Placental pericyte (primary cell): Measurements from ENCODE around the genes UBE2D2 and PURA.

- CAGE, long polyA plus RNA = no peak
Measured at GRCh38 chr5:139075419-139076148, 122.6 kb downstream of the SIL1 start.

GRCh38 chr5:139148273-139148710 lies 49.9 kb downstream of the SIL1 start:
- CAGE, long polyA plus RNA = no peak

DNA sequence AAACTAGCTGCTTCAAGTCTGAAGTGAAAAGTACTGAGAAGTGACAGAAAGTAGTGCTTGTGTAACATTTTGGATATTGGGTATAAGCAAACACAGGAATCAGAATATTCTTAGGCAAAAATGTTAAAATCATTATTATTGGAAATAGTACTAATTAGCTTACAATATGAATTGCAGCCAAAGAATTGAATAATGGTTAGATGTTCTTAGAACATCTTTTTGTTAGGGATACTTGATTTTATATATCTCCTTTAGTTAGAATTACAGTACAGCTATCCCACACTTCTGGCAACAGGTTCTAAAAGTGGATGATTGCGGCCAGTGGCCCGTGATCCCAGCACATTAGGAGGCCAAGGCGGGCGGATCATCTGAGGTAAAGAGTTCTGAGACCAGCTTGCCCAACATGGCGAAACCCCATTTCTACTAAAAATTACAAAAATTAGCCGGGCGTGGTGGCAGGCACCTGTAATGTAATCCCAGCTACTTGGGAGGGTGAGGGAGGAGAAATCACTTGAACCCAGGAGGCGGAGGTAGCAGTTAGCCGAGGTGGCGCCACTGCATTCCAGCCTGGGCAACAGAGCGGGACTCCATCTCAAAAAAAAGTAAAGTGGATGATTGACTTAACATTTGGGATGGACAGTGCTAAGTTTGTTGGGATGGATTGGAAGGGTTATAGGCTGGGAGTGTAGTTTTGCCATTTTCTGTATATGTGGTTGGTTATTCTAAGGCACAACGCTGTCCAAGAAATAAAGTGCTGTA lies 3.2 kb downstream of the MATR3 start:
- CAGE, long polyA plus RNA = no peak

DNA sequence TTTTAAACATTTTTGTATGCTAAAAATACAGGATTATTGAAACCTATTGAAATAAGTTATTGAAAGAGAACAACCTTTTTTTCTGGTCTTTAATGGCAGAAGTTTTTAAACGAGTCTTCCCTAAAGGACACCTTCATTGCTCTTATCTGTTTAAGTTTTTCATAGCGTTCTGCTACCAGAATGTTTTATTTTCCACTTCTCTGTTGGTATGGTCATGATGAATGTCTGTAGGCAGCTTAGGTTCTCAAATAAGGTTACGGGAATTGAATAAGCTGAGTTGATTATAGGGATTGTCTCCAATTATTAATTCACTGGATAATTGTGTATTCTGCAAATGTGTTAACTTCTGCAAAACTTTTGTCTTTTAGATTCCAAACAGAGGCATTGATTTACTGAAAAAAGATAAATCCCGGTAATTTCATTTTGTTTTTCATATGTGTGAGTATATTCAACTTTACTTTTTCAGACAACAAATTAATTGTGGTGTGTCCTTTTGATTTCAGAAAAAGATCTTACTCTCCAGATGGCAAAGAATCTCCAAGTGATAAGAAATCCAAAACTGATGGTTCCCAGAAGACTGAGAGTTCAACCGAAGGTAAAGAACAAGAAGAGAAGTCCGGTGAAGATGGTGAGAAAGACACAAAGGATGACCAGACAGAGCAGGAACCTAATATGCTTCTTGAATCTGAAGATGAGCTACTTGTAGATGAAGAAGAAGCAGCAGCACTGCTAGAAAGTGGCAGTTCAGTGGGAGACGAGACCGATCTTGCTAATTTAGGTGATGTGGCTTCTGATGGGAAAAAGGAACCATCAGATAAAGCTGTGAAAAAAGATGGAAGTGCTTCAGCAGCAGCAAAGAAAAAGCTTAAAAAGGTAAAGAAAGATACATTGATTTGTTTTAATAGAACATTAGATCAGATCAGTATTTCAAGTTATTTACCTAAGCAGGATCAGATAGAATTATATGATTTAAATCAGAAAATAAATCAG lies 19.3 kb upstream of the PAIP2 start:
- CAGE, long polyA plus RNA = no peak

DNA sequence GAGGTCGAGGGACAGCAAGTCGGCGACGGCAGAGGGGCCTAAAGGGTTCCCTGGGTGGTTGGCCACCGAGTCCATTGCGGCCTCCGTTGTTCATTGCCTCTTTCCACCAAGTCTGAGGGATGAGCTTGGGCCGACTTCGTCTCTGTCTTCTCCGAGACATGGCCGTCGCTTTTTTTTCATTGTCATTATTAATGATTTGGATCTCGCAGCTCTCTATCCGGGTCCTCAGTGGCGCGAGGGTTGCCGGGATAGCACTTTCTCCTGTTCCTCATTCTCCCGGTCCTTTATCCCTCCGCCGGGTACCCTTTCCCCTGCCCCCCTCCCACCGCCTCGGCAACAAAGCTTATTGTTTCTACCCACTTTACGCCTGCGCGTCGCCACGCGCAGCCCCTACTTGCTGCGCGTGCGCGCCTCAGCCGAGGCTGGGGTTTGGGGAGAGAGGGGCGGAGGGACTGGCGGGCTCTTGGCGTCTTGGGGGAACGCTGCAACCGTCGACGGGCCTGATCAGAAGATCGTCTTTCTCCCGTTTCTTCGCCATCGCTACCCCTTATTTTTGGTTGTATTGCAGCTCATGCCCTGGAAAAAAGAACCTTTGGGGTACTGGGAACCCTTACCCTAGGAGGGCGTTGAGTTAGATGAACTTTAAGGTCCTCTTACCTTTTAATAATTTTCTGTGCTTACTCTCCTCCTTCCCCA lies 514 bp downstream of the PAIP2 start:
- CAGE, long polyA plus RNA = no peak

- CAGE, long polyA plus RNA = no peak
Measured at GRCh38 chr5:139378940-139379595, 4.0 kb downstream of the SLC23A1 start.

- CAGE, long polyA plus RNA = no peak
Measured at GRCh38 chr5:139387992-139388889, 1.5 kb downstream of the MZB1 start.

- CAGE, long polyA plus RNA = no peak
Measured at GRCh38 chr5:139418769-139419122, 14.9 kb upstream of the SPATA24 start.

DNA sequence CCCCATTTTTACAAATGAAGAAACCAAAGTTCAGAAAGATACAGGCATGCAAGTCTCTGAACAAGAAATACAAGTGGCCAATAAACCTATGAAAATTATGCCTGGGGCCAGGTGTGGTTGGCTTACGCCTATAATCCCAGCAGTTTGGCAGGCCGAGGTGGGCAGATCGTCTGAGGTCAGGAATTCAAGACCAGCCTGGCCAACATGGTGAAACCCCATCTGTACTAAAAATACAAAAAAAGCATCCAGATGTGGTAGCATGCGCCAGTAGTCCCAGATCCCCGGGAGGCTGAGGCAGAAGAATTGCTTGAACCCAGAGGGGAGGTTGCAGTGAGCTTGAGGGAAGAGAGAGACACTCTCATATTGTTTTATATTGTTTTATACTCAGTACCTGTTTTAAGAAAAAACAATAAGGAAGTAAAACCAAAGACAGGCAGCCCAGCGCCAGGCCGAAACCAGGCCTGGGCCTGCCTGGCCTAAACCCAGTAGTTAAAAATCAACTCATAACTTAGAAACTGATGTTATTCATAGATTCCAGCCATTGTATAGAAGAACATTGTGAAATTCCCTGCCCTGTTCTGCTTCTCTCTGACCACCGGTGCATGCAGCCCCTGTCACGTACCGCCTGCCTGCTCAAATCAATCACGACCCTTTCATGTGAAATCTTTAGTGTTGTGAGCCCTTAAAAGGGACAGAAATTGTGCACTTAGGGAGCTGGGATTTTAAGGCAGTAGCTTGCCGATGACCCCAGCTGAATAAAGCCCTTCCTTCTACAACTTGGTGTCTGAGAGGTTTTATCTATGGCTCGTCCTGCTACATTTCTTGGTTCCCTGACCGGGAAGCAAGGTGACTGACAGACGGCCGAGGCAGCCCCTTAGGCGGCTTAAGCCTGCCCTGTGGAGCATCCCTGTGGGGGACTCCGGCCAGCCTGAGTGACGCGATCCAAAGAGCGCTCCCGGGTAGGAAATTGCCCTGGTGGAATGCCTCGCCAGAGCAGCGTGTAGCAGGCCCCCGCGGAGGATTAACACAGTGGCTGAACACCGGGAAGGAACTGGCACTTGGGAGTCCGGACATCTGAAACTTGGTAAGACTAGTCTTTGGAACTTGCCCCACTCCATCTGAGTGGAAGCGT lies 35.2 kb upstream of the UBE2D2 start:
- CAGE, long polyA plus RNA = no peak

GRCh38 chr5:139561259-139561636 lies at the start of gene UBE2D2:
TSS of gene UBE2D2 (plus strand) at chr5:139561339.
- CAGE, long polyA plus RNA = no peak

- CAGE, long polyA plus RNA = no peak
Measured at GRCh38 chr5:139640604-139641262, 7.4 kb upstream of the CXXC5 start.

DNA sequence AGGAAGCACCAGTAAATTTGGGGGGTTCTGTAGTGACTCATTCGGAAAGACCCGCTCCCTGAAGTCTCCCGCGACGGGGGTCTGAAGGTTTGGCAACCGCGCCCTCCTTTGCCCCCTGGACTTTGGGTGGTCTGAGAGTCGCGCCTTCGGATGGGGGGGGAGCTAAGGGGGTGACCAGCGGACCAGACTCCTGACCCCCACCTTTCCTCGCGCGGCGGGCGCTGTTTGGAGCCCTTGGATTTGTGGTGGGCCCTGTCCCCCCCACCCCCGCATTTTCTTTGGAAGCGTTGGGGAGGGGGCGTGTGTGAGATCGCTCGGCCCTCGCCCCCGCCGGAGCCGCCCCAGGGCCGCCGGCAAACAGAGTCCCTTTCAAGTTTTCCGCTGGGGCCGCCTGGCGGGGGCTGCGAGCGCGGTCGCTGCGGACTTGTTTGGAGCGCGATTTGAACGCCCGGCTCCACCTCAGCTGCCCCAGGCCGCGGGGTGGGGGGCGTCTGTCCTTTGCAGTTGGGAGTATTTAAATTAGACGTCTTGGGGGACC lies 2.1 kb downstream of the CXXC5 start:
- CAGE, long polyA plus RNA = no peak

DNA sequence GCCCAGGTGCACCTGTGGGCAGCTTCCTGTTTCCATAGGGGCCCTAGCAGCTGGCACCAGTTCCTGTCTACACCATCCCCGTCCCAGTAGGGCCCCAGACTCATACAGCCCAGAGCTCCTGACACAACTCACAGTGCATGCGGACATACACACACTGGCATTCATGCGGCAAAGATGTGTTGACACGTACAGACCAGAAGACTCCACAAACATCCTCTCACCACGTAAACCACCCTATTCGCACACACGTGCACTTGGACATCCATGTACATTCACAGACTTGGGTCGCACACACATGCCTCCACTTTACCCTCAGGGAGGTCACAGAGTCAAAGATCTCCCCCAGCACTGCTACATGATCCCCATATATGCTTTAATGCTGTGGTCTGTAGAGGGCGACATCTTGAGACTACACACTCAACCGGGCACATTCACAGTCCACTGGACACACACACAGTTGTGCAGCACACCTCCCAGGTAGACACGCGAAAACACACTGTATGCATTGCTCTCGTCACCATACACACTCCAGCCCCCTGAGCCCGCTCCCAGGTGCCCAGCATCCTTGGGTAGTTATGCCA lies 22.4 kb downstream of the CXXC5 start:
- CAGE, long polyA plus RNA = no peak

DNA sequence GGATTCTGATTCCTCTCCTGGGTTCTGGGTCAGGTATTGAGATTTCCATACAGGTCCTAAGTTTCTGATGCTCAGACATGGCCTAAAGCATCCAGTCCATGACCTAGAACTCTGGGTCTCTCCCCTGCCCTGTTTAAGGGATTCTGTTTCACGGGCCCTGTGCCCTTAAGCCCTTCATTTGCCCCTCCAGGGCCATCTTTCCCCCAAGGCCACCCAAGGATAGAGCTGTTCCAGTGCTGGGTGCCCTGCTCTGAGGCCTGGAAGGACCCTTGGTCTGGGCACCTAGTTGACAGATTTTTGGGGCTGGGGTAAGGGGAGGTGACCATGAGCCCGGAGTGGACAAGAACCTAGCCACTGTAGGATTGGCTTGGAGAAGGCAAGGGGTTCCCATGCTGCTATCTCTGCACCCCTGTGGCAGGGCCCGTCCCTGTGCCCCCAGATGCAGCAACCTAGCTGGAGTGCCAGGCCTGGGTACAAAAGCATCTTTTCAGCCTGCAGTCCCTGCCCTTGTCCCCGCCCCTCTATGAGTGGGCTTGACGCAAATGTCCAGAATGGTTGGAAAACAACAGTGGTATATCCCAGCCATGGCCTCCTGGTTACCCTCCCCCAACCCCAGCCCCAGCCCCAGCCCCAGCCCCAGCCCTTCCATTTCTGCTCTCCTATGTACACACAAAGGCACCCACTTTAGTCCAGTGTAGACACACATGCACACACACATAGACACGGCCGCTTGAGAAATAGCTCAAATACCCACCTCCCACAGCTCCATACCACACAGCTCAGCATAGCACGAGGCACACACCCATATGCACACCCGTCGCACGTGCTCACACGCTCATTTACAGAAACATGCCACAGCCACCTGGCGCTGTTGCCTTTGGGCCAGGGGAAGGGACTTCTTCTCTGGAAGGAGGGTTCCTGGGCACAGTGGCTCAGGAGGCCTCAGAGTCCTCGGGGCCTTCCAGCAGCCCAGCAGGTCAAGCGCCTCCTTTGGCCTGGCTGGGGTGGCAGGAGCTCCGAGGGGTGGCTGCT lies 33.9 kb downstream of the CXXC5 start:
- CAGE, long polyA plus RNA = no peak

GRCh38 chr5:139683242-139683496 lies 35.0 kb downstream of the CXXC5 start:
- CAGE, long polyA plus RNA = no peak

DNA sequence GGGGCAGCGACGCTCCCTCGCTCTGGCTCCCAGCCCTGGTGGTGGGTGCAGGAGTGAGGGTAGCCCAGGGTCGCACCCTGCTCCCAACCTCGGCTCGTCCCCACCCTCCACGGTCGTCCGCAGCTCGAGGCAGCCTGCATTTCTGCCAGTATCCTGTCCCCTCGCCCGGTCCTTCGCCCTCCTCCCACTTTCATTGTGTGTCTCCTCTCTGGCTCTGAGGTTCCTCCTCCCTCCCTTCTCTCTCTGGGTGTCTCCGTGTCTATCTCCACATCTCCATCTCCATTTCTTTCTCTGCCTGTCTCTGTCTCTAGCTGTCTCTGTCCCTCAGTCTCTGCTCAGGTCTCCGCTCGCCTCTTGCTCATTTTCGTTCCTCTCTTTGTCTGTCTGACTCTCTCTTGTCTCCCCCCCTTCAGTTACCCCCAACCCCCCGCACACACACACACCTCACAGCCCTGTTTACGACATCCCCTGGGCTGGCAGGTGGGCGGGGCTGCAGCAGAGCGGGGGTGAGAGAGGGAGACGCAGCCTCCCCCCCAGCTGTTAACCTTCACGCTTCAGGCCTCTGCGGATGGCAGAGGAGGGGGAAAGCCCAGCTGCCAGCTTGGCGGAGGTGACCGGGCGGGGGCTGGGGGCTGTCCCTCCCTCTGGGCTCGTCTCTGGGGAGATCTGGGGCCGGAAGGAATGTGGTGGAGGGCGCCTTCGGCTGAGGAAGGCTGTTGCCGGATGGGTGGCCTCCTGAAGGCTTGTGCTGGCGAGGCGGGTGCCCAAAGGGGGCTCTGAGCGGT lies 48.6 kb upstream of the PSD2 start:
- CAGE, long polyA plus RNA = no peak

DNA sequence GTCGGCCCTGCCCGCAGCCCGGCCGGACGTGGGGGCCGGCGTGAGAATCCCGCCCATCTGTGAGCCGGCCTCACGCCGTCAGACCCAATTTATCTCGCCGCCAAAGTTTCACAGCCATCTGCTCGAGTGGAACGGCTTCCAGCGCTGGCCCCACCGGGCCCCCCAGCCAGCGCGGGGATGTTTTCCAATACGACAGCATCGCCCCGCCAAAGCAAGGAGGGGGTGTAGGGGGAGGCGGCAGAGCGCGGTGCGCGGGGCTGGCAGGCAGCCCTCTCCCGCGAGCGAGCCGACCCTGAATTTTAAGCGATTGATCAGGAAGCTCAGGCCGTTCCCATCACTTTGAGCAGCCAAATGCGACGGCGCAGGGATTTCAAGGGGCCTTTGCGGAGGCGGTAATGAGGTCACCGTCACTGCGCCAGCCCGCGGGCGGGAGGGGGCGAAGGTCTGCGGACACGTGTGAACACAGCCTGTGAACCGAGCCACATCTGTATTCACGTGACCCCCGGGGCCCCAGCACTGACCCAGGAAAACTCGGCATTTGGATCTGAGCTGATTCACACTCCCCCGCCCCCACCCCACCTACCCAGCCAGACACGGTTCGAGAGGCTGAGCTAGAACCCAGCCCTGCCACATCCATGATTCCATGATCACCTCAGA lies 47.9 kb upstream of the PSD2 start:
- CAGE, long polyA plus RNA = no peak

- CAGE, long polyA plus RNA = no peak
Measured at GRCh38 chr5:140113530-140114256, at the start of gene PURA. TSS of gene PURA (plus strand) at chr5:140114109.

DNA sequence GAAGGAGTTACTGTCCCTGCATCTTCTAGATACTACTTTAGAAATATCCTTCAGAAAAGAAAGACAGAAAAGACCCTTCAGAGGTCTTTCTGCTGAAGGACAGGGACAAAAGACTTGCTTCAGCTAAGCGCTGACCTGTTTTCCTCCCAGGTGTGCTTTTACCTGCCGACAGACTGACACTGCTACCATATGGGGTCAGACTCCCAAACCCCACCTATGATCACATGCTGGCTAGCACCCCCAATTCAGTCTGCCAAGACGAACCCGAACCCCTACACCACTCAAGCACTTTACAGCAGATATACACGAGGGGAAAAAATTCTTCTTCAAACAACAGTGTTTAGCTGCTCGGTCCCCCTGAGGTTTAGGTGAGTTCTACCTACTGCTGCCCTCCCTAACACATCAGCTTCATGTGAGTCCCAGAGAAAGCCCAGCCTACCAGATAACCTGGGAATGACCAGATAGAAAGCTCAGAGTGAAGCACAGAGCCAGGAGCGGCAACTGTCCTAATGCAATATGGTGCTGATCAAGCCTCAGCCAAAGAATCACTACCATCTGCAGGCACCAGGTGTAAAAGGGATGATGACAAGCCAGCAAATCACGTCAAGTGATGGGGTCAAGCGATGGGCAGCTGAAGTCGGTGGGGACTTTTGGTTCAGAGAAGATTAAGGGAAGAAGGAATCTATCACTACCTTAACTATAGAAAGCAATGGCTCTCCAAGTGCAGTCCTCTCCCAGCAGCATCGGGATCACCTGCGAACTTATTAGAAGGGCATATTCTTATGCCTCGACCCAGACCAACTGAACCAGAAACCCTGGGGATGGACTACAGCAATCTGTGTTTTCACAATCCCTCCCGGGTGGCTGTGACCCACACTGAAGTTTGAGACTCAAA lies 49.5 kb downstream of the PFDN1 start:
- CAGE, long polyA plus RNA = no peak

DNA sequence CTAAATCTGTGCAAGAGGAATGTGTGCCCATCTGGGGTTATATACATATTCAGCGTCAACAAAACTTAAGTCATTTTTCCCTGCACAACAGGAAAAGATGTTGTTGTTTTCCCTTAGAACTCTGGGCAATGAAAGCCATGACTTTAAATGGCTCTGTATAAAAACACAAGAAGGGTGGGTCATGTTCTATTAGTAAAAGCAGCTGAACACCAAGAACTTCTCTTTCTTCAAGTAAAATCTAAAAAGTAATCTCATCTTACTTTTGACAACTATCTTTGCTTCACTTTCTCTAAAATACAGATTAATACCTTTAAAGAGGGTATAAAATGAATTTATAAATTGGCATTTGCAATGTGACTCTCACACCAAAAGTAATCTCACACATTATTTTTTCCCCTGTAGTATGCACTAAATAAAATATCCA lies 9.1 kb downstream of the PFDN1 start:
- CAGE, long polyA plus RNA = no peak